Cardiac ventricle fibroblast (primary cell): ENCODE measurements around the gene SBK3.

DNA sequence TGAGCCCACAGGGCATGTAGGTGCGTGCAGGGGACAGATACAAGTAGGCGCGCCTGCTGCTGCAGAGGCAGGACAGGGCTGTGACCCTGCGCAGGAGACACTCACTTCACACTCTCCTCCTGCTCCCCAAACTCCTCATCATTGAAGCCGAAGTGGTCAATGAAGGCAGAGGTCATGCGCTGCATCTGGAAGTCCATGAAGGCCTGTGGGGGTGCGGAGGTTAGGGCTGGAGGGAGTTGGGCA, 10.7 kb upstream of the TMEM86B start:
- RAMPAGE, long total RNA = no peak

GRCh38 chr19:55257772-55258253, 1.0 kb downstream of the PPP6R1 start:
- RAMPAGE, long total RNA = no peak

DNA sequence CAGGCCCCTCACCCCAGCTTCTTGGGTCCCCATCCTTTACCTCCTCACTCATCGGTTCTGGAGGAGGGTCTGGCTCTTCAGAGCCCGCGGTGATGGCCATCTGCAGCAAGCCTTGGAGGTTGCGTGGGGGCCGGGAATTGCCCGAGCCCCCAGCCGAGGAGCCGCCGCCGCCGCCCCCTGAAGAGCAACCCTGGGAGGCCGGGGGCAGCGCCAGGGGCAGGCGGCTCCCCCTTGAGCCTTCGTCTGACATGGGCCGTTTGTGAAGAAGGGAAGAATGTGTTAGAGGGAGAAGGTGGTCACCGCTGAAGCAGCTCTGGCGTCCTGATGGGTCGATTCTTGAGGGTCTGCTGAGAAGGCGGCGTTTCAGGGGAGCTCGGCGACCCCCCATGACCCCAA, 553 bp downstream of the HSPBP1 start:
- RAMPAGE, long total RNA = no peak

- RAMPAGE, long total RNA = no peak
Measured at GRCh38 chr19:55340265-55340568, 541 bp downstream of the KMT5C start.

- RAMPAGE, long total RNA = no peak
Measured at GRCh38 chr19:55377751-55378086, 1.1 kb downstream of the TMEM190 start.

DNA sequence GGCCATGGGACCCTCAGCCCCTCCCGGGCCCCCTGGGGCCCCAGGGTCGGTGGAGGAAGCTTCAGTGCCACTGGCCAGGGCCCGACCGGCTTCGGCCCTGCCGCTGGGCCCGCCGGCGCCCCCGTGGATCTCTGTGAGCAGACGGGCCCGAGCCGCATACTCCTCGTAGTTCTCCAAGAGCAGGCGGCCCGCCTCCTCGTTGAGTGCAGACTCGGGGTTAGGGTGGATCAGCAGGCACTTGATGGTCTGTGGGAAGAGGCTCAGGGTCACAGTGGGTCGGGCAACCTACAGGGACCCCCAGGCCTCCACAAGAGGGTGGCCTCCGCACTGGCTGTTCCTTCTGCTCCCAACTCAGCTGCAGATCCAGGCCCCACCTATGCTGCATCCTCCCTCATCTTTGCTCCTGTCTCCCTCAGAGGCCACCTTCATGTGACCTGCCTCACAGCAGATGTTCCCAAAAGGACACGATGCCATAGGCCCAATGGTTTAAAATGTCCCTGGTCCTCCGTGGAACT, 6.0 kb downstream of the UBE2S start:
- RAMPAGE, long total RNA = no peak

DNA sequence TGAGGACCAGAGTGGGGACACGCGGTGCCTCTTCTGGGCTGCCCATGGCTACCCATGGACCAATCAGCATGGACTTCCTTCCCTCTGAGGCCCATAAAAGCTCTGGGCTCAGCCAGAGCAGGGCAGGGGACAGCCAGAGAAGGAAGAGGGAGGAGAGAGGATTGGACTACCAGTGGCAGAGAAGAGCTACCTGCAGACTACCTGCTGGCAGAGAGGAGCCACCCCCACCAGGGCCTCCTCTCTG, 12.2 kb upstream of the UBE2S start:
- RAMPAGE, long total RNA = no peak

GRCh38 chr19:55467722-55468180, 3.2 kb upstream of the C19orf85 start:
- RAMPAGE, long total RNA = no peak

DNA sequence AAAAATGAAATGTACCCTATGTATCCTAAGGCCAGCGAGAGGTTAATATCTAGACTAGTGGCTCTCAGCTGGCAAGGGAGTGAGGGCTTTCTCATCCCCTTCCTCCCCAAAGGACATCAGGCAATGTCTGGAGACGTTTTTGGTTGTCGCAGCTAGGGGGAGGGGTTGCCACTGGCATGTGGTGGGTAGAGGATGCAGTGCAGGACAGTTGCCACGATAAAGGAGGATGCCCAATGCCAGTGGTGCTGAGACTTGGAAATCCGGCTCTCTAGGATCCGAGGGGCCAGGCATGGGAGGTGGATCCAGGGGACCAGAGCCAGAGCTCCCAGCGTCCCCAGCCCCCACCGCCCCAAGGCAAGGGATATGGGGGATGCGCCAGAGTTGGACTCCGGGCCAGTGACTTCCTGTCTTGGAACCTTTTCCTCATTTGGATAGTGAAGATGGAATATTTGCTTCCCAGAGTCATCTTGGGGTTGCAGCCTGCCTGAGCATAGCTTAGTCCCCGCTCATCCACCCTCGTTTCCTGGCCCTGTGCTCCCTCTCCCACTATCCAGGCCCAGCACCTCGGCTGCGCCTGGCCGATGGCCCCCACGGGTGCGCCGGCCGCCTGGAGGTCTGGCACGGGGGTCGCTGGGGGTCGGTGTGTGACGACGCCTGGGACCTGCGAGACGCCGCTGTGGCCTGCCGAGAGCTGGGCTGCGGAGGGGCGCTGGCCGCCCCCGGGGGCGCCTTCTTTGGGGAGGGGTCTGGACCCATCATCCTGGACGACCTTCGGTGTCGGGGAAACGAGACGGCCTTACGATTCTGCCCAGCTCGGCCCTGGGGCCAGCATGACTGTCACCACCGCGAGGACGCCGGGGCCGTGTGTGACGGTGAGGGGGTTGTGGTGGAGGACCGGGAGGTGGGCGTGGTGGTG, 5.1 kb downstream of the SSC5D start:
- RAMPAGE, long total RNA = no peak

GRCh38 chr19:55545492-55546808, at the start of gene SBK3:
TSS of gene SBK3 (minus strand) at chr19:55545543.
- RAMPAGE, long total RNA = no peak

DNA sequence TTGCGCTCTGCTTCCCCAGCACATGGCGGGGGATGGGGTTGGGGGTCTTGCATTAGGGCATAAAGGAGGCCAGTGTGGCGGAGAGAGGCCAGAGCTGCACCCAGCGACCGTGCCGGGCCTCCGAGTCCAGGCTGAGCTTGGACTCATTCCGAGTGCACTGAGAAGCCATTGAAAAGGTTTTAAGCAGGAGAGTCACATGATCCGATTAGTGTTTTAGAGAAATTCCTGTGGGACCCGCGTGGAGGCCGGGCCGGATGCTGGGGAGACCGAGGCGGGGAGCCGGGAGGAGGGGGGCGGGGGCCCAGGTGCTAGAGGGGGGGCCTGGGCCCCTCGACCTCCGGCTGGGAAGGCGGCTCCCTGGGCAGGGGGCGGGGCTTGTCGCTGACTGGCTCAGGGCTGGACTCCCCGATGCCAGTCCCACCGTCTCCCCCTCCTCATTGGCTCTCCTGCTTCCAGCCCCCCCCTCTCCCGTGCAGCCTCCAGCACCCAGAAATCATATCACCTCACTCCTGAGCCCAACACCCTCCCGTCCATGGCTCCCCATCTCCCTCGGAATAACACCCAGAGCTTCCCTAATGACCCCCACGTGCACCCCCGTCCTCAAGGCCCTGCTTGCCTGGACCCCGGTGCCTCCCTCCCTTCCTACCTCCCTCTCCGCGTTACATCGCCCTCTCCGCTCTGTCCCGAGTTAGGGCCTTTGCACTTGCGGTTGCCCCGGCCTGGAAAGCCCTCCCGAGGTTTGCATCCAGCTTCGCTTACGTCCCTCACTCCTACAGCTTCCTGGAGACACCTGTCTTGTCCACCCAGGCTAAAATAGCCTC, 5.2 kb upstream of the ZNF579 start:
- RAMPAGE, long total RNA = no peak

GRCh38 chr19:55611152-55611819, 5.8 kb downstream of the ZNF865 start:
- RAMPAGE, long total RNA = no peak

GRCh38 chr19:55646878-55647322, 1.1 kb upstream of the CCDC106 start:
- RAMPAGE, long total RNA = no peak

DNA sequence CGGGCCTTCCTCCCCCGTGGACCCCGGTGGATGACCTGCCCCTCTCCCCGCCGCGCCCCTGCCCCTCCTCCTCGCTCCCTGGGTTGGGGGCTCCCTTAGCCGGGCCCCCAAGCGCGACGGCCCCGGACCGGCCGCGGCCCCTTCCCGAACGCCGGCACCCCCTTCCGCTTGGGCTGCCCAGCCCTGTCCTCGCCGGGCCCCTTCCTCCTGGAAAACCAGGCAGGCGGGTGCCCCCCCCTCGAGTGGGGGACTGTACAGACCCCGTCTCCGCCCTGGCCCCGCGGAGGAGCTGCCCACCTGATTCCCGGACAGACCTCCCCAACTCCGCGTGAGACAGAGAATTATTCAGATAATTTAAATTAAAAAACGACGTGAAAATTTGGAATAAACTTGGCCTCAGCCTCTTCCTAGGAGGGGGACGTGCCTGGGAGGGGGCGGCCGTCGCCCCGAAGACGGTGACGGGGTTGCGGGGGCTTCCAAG, 2.0 kb upstream of the U2AF2 start:
- RAMPAGE, long total RNA = no peak

- RAMPAGE, long total RNA = no peak
Measured at GRCh38 chr19:55689399-55690215, 14.6 kb downstream of the EPN1 start.

GRCh38 chr19:55705665-55706171, 30.7 kb downstream of the EPN1 start:
- RAMPAGE, long total RNA = no peak

DNA sequence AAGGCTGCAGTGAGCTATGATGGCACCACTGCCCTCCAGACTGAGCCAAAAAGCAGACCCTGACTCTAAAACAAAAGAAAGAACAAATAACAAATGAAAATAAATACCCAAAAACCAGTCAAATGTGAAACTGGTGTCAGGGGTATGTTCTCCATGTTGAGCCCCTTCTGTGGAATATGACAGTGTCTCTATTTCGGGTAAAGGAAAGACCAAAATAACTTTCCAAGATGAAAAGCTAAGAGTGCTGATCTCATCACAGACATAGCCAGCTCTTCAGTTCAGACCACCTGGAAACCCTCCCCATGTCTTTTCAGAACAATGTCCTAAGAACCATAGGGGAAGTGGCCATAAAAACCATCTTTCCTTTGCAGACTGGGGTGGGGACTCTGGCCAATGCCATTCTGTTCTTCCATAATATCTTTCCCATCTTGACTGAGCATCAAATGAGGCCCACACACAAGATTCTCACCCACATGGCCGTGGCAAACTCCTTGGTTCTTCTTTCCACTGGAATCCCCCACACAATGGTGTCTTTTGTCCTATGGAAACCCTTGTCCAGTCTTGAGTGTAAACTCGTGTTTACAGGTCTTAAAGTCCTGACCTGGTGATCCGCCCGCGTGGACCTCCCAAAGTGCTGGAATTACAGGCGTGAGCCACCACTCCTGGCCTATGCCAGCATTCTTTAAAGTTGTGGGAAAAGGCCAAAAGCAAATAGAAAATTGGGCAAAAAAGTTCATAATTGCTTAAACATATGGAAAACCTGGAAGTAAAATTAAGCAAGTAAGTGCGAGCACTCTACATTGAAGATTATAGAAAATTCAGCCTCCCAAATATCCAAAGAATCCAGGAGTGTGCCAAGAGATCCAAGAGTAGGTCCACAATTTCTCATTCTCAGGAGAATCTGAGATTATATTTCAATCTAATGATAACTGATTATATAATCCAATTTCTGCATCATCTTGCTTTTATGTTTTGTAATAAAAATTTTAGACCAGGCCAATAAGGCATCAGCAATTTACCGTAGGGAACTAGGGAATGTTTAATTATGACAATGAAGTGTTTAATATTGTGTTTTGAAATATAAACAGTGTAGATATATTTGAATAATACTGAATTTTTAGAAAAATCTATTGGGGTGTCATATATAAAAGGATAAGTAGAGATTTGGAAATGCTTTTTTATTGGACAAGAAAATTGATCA, 30.5 kb downstream of the NLRP9 start:
- RAMPAGE, long total RNA = no peak

- RAMPAGE, long total RNA = no peak
Measured at GRCh38 chr19:55712345-55712810, 25.8 kb downstream of the NLRP9 start.

- RAMPAGE, long total RNA = no peak
Measured at GRCh38 chr19:56111456-56111999, 9.6 kb downstream of the ZNF787 start.

- RAMPAGE, long total RNA = no peak
Measured at GRCh38 chr19:56112109-56112996, 8.7 kb downstream of the ZNF787 start.